Hair follicular keratinocyte (primary cell): ENCODE measurements around a stretch of chr4.

DNA sequence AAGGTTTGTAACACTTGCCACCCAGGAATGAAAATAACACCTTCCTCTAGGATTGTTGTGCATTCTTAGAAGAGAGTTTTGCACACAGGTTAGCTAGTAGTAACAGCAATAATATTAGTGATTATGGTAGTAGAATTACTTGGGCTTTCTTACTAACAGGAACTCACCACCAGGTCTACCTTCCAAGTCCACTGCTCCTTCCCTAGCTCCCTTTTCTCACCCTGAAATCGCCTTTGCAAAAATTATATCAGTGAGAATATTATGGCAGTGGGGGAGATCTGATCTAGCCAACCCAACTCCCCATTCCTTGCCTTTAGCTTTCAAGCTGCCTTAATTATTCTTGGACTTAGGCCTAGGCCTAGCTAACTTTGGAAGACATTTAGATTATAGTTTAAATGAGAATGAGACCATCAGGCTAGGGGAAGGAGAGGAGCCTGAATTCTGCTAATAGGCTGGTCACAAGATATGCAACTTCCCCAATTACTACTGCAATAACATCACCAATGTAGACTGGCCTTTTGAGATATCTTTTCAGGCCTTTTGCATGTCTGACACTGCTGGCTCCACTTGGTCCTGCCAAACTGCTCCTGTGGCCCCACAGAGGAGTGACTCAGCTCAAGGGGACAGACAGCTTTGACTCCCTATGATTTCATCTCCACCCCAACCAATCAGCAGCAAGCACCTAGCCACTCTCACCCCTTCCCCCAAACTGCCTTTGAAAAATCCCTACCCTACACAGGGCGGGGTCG lies 23.0 kb downstream of the GPRIN3 start:
- RAMPAGE, long total RNA: no peak

DNA sequence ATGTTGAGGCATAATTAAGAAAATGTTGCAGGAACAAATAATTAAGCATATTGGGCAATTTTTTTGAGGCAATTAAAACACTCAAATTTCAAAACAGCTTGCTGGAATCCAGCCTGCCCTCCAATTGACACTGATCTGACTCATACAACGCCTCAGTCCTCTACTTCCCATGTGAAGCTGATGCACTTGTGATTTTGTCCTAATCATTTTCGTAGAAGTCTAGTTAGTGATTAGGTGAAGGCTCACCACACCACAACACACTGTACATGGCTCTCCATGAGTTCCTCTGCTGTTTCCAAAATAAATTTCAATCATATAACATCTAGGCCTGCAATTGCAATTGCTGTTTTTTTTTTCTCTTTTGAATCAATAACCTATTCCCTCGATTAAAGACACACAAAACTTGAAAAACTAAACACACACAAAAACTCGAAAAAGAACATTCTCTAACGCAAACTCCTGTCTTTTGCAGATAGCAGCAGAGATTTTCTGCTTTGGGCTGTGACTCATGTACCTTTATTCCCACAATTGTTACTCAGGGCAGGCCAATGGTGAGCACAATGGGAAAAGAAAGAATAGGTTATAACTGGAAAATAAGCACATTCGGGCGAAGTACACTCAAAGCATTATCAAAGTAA lies 1.8 kb downstream of the GPRIN3 start:
- RAMPAGE, long total RNA: no peak

DNA sequence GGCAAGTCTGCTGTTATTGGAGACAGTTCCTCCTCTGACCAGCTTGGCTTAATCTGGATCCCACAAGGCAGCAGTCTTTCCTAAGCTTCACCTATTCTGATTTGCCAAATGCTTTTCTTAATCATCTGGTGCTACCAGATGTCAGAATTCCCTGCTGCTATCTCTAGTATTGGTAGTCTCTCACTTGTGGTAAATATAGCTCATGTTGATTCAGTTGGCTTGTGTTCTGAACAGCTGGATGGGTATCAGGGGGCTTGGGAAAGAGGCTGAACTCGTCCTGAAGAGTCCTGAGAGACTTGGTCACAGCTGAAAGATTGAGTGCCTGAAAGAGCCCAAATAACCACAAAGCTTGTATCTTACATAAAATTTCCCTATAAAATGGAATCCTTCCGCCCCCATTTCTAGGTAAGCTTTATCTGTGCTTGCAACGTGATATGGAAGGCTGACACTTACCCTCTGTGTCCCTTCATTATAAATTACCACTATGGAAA lies 104.0 kb upstream of the GPRIN3 start:
- RAMPAGE, long total RNA: no peak

- RAMPAGE, long total RNA: no peak
These were observed 85.6 kb downstream of the CCSER1 start for GRCh38 chr4:90212624-90213352.

DNA sequence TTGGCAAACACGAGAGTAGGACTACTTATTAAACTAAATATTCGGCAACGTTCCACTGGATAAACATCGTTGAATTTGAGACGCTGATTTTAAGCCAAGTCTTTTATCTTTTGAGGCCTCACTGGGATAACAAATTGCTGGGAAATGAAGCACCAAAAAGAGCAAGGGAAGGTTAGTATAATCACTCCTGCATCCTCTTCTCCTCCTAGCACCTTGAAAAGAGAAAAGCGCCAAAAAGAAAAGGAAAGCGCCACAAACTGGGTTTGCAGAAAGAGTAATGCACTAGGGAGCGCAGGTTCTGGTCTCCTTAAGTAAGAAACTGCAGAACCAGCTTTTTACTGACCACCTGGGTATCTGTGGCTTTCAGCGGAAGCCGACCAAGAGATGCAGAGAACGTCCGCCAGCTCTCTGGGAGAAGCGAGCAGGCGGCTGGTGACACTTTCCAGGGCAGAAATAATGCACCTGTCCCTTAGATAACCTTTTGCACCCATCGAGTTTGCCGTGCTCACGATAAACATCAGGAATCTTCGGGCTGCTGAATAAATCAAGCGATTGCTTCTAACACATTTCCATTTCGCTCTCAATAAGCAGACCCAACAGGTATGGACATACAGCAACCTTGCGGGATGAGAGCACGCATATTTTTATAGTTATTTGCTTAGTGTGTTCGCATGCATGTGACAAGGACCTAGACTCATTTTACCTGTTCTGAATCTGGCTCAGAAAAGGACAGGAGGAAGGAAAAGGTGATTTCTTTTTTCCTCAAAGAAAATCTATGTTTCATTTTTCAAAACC lies 3.5 kb downstream of the ATOH1 start:
- RAMPAGE, long total RNA: no peak

DNA sequence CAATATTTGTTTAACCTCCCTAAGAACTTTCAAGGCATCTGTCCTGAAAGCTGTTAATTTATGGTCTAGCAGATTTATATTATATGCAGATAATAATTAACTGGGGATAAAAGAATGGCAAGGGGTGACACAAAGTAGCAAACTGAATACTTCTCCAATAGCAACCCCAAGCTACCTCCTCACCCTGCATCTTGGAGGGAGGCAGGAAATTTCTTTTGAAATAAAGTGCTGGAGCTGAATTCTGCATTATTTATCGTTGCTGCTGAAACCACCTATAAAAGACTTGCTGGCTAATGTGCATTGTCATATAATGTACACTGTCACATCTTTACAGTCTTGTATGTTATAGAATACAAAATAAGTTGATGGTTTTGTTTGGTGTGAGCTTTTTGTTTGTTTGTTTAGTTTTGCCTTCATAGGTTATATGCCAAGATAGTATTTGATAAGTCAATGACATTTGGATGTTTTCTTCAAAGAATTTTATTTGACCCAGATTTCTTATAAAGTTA lies 91.5 kb upstream of the BMPR1B start:
- RAMPAGE, long total RNA: no peak

- RAMPAGE, long total RNA: no peak
These were observed 2.7 kb downstream of the BMPR1B start for GRCh38 chr4:94760407-94760988.

DNA sequence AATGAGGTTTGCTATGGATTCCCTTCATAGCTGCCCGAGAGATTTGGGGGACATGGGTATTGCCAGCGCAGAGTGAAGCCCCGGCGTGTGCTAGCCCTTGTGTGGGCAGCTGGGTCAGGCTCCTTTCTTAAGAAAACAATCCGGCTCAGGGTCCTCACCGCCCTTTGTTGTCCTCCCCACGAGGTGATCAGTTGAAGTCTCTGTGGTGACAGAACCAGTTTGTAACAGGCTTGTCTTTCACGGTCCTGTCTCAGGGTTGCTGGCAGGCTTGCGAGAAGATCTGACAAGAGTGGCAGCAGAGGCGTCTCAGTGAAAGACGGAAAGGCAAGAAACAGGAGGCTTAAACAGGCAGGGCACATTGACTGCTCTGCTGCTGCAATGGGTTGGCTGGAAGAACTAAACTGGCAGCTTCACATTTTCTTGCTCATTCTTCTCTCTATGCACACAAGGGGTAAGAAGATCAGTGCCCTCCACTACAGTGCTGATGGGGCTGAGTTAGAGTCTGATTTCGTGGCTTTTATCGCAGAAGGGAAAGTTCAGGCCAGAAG lies 293.6 kb downstream of the BMPR1B start:
- RAMPAGE, long total RNA: no peak

DNA sequence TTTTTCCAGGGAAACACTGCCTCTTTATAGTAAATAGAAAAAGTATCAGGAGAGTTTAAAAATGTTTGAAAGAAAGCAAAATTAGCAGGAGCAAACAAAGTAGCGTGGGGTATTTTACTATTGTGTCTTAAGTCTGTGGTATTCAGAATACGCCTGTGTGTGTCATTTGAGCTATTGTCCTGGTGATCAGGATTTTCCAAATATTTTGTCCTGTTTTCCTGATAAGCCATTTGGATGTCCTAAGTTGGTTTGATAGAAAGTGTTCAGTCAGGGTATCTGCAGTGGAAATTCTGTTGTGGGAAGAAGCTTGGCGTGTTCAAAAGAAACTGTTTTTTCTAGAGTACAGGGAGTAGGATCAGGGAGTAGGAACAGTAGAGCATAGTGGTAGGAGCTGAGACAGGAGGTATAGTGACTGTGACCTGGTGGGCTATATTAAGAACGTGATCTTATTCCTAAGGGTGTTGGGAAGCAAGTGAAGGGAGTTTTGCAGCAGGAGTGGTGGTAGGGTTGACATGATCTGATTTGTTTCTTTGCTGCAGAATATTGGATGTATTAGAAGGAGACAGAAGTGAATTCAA lies 348.1 kb downstream of the BMPR1B start:
- RAMPAGE, long total RNA: no peak

DNA sequence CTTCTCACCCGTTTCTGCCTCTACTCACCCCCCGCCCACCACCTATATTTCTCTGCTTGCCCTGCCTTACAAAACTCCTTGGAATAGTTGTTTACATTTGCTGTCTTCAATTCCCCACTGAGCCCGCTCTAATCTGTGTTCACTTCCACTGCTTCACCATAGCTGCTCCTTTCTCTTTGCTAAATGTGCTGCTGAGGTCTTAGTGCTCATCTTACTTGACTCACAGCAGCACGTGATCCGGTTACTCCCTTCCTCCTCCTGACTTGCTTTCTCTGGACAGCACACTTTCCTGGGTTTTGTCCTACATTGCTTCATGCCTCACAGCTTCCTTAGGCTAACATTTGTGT lies 293.0 kb downstream of the UNC5C start:
- RAMPAGE, long total RNA: no peak

DNA sequence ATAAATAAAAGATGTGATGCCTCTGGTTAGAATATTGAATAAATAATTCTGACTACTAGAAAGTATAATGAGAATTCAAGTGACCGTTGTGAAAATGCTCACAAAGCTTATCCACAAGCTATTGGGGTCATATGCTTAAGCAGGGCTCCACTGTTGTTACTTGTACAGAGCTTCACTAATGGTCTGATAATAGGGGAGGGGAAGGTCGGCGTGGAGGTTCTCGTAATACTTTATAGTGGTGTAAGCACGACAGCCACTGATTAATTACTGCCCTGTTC lies 11.7 kb downstream of the UNC5C start:
- RAMPAGE, long total RNA: no peak

GRCh38 chr4:95546753-95547518 lies 1.8 kb downstream of the UNC5C start:
- RAMPAGE, long total RNA: no peak

GRCh38 chr4:97903463-97903876 lies 239.8 kb downstream of the STPG2 start:
- RAMPAGE, long total RNA: no peak

DNA sequence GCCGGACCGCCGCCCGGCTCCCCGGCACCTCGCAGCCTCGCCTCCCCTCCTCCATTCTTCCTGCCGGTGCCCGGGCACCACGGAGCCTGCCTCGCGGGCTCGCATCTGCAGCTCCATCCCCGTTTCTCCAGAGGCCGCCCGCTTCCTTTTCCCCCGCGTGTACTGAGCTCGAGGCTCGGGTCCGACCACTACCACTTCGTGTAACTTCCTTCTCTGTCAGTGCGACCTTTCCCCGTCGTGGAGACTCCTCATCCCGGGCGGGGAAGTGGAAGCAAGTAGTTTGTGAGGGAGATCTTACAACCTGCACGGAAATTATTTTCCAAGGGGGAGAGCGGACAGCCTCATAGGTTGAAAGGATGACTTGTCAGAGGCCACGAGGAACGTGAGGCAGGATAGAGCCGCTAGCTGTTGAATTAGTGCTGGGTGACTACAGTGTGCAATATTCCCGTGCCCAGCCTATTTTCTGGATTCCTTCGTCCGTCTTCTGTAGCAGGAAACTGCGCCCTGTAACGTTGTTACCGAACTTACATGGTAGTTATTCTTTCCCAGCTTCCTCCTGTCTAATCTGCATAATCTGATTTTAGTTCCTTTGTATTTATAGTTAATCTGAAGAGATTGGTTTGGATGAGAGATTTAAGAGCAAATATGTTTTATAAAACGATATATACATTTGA lies 742 bp downstream of the RAP1GDS1 start:
- RAMPAGE, long total RNA: no peak

GRCh38 chr4:98602517-98602954 lies 55.9 kb downstream of the TSPAN5 start:
- RAMPAGE, long total RNA: no peak

DNA sequence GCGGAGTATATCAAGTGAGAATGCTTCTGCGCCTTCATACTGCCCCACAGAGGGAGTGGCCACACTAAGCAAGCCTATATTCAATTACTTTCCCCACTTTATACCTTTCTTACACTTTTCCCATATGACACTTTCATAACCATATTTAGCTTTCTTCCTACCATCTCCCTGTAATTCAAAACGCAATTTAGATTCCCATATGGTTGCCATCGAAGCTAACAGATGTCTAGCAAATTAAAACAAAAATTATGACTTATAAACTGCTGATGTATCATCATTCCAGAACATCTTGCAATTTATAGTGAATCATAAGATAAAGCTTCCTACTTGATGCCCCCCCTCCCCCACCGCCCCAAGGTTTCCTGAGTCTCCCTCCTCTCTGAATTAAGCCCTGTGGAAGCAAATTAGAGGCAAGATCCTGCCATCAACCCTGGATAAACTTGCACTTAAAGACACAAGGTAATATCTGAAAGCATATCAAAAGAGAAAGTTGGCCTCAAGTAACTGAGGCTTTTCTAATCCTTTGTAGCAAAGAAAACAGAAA lies 5.4 kb downstream of the TSPAN5 start:
- RAMPAGE, long total RNA: no peak

DNA sequence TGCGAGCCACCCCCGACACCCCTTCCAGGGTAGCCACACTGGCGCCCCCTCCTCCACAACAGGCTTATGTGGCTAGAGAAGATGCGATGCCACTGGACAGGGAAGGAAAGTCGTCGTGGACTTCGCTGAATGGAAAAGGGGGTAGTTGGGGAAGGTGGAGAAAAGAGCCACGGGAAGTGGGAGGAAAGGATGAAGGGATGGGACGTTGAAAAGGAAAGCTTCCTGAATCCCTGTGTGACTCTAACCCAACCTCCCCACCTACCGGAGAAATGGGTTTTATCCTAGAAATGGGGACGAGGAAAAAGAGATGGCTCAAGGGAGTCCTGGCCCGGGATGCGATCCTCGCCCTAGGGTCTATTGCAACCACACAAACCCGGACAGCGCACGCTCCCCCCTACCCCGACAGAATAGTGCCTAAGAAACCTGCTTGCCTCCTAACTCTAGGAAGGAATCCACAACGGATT lies 657 bp upstream of the TSPAN5 start:
- RAMPAGE, long total RNA: no peak

- RAMPAGE, long total RNA: no peak
These were observed 5.1 kb upstream of the TSPAN5 start for GRCh38 chr4:98663141-98664201.

DNA sequence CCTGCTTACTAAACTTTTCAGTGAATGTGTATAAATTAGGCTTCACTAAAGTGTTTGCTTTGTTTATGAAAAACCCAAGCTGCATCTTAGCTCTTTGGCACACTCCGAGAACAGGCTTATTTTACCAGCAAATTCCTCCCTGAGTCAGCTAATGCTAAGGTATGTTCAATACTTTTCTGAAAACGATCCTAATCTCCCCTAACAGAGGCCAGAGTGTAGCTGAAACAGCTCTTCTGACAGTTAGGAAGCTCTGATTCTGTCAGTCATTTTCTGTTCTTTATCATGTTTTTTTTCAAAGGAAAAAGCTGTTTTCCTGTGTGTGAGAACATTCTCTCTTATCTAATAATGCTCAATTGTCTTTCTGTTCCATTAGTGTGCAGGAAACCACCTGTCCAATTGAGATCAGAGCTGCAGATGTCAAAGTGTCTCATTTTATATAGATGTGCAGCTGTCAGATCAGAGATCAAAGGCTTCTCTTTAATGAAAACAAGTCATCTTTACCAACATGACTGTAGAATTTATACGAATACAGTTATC lies 30.4 kb upstream of the TSPAN5 start:
- RAMPAGE, long total RNA: no peak

- RAMPAGE, long total RNA: no peak
These were observed 47.8 kb upstream of the TSPAN5 start for GRCh38 chr4:98706241-98706491.